ENCODE measurements around the genes UQCC2, RPS10 and PACSIN1.

GRCh38 chr6:33412981-33414141 lies 2.5 kb downstream of the PHF1 start:
- PRO-cap, 2 experiments: no peak in any of the 2 experiments

DNA sequence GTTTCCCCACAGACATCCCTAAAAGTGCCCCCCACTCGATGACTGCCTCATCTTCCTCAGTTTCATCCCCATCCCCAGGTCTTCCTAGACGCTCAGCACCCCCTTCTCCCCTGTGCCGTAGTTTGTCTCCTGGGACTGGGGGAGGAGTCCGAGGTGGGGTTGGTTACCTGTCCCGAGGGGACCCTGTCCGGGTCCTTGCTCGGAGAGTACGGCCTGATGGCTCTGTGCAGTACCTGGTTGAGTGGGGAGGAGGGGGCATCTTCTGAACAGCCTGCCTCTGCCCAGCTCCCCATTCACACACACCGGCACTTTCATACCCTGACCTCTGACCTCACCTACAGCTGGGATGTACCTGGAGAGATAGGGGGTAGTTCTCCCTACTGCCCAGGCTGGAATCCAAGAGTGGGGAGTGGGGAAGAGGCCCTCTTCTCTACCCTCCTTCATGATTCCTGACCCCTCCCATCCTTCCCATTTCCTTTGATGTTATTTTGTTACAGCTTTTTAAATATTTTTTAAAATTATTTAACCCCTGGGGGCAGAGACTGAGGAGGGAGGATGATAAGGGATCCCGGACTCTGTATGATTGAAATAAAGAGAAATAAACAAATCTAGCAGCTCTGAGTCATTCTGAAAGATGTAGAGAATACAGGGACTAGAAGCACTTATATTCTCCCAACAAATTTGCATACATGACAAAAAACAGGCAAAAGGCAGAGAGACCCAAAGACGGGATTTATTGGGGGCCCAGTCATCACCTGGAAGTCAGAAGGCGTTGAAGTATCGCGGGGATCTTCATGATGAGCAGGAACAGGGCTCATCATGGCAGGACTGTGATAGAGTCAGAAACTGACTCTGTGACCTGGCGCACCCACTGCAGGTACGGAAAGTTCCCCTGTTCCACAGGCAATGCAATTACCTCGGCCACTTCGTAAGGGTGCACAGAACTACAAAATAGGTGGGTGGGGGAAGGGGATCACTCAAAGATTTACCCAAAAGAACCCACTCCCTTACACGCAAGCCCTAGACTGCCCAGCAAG lies 1.8 kb downstream of the CUTA start:
- PRO-cap, 2 experiments: no peak in any of the 2 experiments

GRCh38 chr6:33429370-33430047 lies 9.6 kb downstream of the SYNGAP1 start:
- PRO-cap, 2 experiments: no peak in any of the 2 experiments

DNA sequence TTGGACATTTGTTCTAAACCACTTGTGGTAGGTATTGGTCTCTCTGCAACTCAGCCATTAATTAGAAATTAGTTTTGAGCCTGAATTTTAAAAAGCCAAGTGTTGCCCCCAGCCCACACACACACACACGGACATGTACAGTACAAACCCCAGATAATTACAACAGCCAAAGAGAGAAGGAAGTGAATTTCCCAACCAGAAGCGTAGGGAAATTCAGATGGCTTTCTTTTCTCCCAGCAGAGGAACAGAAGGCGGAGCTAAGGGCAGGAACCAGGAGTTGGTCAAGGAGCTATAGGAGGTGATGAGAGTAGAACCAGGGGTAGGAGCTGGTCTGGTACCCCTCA lies 4.0 kb upstream of the ZBTB9 start:
- PRO-cap, 2 experiments: no peak in any of the 2 experiments

DNA sequence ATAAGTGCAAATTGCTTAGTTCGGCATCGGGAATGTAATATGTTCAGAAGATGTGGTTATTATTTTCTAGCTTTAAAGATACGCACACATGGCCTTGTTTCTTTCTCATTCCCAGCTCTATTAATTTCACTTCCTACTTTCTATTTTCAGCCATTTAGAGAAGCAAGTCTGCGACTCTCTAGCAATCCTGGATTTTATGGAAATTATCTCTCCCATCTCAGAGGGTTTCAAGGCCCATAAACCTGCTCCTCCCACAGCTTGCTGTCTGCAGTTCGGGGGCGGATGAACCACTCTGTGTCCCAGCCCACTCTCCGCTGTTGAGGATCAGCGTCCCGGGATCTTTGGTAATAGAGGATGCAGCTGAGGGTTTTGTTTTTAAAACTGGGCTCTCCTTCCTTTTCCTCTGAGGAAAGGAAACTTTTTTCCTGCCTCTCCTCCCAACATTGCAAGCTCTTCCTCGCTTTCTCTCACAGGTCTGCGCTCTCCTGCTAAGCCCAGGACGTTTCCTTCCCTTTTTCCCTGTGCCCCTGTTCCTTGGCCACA lies 54.6 kb downstream of the ZBTB9 start:
- PRO-cap, 2 experiments: no peak in any of the 2 experiments

- PRO-cap, 2 experiments: no peak in any of the 2 experiments
Observed at GRCh38 chr6:33589904-33590644, 10.0 kb upstream of the BAK1 start.

DNA sequence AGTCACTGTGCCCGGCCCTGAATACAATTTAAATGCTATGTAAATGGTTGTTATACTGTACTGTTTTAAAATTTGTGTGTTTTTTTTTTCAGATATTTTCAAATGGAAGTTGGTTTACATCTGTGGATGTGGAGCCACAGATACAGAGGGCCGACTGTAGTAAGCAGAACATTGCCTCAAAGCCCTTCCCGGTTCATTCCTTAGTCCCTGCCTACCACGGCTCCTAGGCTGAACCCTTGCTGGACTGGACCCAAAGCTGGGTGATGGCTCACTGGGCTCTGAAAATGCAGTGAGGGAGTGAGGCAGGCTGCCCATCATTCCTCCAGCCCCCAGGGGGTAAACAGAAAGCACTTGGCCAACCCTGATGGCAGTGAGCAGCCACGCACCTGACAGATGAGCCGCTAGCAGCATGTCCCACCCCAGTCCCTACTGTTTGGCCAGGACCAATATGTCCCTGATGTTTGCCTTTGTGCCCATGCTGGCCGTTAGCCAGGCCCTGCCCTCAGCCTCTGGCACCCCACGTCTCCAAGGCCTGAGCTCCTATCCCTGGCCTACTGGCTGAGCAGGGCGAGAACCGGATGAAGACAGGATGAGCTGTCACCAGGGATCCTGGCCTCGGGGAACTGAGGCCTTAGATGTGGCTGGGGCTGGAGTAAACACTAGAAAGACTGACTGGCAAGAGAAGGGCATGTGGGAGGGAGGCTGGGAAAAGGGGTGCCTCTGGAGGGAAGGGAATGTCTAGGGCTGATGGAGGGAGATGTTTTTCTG lies 19.4 kb upstream of the BAK1 start:
- PRO-cap, 2 experiments: no peak in any of the 2 experiments

DNA sequence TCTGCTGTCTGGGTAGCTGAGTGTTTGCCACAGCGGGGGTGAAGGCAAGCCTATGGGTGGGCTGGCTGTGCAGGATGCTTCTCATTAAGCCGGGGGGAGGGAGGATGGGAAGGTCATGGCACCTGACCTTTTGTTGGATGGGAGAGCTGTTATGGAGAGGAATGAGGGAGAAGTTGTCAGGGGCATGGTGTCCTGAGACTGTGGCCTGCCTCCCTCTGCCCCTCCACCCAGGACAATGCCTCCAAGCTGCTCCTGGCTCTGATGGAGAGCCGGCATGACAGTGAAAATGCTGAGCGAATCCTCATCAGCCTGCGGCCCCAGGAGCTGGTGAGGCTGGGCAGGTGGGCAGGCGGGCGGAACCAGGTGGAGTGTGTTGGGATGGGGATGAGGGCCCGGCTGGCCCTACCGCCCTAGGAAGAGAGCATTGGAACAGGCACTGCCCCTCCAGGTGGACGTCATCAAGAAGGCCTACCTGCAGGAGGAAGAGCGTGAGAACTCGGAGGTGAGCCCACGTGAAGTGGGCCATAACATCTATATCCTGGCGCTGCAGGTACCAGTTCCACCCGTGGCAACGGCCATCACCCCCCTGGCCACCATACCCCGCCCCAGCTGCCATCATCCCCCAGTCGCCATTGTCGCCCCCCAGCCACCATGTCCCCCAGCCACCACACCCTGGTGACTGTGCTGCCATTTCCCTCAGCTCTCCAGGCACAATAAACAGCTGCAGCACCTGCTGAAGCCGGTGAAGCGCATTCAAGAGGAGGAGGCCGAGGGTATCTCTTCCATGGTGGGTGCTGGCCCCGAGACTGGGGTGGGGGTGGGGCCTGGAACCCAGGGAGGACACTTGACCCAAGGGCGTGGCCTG lies 24.5 kb downstream of the UQCC2 start:
- PRO-cap, 2 experiments: no peak in any of the 2 experiments

DNA sequence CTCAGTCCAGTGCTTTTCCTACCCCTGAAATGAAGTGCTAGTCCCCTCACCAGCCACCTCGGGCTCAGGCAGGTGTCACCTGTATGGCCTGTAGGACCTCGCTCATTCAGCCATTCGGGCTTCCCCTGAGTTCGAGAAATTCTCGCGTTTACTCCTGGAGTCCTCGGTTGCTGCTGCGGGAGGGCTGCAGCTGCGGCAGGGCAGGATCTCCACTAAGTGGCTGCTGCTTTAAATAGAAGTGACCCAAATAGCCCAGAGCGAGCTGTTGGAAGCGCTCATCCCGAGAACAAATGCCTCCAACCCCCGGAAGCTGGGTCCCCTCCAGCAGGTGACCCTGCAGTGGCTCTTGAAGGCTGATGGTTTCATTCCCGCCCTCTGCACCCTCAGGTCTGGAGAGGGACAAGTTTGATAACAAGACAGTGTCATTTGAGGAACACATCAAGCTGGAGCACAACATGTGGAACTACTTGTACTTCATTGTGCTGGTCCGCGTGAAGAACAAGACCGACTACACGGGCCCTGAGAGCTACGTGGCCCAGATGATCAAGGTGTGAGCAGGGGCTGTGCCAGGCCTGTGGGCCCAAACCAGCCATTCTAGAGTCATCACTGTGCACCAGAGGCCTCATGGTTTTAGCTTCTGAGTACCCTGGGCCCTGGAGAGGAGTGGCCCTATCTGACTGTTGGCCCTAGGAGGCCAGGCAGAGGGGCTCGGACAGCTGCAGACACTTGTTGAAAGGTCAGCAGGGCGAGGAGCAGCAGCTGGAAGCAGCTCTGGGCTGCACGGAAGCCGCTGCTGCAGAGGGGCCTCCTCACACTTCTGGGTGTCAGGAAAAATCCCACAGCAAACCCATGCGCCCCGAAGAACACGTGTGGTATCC lies 18.1 kb downstream of the UQCC2 start:
- PRO-cap, 2 experiments: no peak in any of the 2 experiments

DNA sequence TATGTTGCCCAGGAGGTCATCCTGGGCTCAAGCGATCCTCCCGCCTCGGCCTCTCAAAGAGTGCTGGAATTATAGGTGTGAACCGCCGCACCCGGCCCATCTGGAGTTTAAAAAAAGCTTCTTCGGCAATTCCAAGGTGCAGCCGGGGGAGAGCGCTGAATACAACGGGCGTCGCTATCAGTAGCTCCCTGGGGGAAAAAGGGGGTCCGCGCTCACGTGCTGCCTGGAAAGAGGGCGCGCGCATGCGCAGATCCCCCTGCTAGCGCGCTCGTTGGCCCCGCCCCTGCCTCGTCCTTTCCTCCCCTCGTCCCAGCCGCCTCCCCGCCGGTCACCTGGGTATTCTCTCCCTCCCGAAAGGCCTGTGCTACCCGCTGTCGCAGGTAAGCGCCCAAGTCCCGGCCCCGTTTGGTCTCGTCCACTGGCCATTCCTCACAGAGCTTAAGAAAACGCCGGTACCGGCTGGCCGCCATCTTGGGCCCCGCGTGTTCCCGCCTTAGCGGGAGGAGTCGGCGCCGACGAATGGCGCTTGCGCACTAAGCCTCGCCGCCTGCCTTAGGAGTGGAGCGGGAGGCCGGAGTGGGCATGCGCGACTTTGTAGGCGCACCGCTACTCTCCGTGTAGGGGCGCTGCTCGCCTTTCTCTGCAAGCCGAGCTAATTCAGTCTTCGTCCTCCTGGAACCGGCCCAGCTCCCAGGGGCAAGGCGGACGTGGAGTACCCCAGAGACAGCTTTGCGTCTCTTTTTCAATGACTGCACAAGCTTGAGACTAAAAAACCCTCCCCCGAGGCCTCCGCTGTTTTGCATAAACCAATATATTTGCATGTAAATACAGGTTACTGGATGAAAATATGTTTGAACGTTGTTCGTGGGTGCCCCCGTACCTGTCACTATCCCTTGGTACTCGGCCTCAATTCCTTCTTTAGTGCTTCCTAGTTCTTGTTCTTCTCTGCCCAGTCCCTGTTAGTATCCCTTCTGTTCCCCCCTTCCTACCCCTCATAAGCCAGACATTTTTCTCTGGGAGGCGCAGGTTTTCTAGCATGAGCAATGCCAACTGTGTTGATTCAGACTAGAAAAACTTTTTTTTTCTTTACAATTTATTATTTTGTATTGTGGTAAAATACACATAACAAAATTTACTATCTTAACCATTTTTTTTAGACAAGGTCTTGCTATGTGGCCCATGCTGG lies at the start of gene UQCC2:
Gene UQCC2 (minus strand): TSS at position 484 of the 1,186 bp plus-strand sequence.
- PRO-cap, 2 experiments: peak in 2 of 2 experiments; most common plus-strand start position 655 of the sequence (in 2); most common minus-strand start position 200 of the sequence (in 2)

DNA sequence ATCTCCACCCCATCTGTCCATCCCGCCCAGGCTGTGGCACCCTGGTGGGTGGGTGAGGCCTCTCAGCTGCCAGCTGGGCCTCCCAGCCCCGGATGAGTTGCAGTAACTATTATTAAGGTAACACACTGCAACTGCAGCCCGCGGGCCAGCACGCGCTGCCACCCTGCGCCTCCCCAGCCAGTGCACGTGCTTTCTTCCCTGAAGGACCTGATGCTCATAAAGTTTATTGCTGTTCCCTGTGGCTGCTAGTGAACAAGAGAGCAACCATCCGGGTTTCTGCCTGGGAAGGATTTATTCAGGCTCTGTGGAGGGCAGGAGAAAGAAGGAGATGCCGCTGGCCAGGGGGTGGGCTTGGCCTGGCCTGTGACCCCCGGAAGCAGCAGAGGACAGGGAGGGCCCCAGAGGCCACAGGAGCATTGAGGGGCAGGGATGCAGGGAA lies 1.7 kb downstream of the IP6K3 start:
- PRO-cap, 2 experiments: no peak in any of the 2 experiments

GRCh38 chr6:33746000-33746736 lies 537 bp downstream of the IP6K3 start:
- PRO-cap, 2 experiments: no peak in any of the 2 experiments

DNA sequence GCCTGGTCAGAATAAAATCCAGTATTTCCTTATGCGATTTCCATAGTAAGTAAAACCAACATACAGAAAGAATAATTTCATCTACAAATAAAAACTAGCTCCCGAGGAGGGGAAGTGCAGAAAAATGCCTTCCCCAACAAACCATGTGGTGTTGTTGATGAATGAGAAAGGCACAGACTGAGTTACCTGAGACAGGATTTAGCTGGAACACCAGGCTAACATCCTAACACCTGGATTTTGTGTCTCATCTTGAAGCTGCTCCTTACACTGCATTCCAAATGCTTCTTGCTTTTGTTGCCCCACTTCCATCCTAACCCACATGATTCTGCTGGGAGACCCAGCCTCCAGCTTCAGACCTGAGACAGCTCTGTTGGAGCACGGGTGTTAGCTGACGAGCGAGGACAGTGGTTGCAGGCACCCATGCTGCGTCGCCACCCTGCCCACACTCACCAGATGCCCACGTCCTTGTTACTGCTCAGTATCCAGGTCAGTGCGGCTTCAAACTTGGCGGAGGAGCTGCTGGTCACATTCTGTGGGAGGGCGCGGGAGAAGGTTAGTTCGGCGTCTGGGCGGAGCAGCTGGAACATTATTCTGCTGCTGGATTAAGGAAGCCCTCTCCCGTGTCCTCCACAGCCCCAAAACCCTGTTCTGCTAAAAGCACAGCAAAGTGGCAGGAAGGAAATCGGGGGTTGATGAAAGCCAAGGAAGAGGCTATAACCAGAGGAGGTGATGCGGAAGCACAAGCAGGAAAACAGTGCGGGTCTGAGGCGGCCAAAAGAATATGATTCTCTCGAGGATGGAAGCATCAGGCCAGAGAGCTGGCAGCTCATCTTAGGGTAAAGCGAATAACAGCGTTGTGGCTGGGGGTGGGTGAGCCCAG lies 9.0 kb downstream of the LEMD2 start:
- PRO-cap, 2 experiments: no peak in any of the 2 experiments

- PRO-cap, 2 experiments: no peak in any of the 2 experiments
Observed at GRCh38 chr6:33786880-33787344, 2.0 kb downstream of the LEMD2 start.

DNA sequence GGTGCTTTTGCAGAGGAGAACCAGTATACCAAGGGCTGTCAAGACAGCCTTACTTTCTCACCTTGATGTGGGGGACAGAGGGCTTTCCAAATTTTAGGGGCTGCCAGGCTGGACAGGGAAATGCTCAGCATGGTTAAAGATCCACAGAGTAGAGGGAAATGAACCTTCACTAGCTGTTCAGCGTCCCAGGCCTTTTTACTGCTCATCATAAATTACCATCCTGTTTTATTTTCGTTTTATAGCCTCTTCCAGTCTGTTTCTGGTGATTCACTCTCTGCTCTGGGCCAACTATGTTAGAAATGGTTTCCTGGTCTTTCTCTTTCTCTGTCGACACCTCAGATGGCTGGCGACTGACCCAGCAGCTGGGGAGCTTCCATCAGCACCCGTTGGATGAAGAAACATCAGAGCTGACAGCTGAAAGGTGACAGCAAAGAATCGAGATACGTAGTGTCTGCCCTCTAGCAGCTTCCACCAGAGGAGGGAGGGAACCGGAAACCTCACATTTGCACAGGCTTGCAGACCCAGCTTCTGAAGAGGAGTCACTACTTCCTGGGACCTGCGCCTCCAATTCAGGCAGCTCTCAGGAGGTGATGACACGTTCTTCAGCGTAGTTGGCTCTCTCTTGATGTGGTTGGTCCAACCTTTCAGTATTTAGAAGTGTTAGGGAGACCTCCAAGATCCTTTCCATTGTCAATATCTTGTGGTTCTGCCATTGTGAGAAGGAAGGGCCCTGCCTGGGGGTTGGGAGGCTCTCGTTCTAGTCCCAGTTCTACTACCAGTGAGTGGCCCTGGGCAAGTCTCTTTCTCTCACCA lies 82.9 kb upstream of the MLN start:
- PRO-cap, 2 experiments: no peak in any of the 2 experiments

DNA sequence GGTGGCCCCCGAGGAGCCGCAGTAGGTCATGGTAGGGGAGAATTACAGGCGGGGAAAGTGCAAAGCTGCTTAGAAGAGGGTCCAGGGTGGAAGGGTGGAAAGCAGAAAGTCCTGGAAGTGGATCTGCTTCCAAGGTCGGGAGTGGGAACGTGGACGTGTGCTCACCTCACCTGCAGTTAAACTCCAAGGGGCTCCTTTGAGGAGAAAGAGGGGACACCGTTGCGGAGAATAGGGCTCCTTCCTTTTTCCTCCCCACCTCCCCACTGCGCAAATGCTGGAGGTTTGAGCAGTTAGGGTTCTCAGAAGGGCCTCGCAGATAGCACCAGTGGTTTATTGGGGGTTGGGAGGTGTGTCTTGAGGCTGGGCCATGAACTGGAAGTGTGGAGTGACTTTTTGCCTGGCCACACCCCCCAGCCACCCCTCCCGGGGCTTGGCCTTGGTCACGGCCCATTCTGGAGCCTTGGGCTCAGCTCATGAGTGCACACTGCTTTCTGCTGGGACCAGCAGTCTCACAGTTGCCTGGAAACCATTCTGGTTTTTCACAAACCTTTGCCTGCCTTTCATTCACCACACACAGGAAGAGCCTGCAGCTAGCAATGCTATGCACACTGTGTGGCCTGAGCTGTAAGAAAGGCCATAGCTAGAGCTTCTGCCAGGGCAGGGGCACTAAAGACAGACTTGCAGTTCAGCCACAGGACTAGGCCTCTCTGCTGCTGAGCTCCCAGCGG lies 100.5 kb upstream of the MLN start:
- PRO-cap, 2 experiments: peak in 2 of 2 experiments; most common plus-strand start position 563 of the sequence (in 1); most common minus-strand start position 265 of the sequence (in 2)

GRCh38 chr6:34414376-34415618 lies 11.1 kb downstream of the RPS10 start:
- PRO-cap, 2 experiments: no peak in any of the 2 experiments

GRCh38 chr6:34425943-34426321 lies at the start of gene RPS10:
RPS10 (minus strand) TSS chr6:34426069.
- PRO-cap, 2 experiments: peak in 2 of 2 experiments; most common plus-strand start chr6:34426195 (in 1); most common minus-strand start chr6:34426067 (in 2)

GRCh38 chr6:34465832-34466633 lies at the start of gene PACSIN1:
PACSIN1 (plus strand) TSS chr6:34466076.
- PRO-cap, 2 experiments: no peak in any of the 2 experiments

GRCh38 chr6:34673656-34674037 lies 22.9 kb downstream of the ILRUN start:
- PRO-cap, 2 experiments: peak in 1 of 2 experiments; most common plus-strand start chr6:34673849 (in 1); most common minus-strand start chr6:34673770 (in 1)

All from helper T cell (primary cell).